Camera-type eye (tissue), 1 donor: ENCODE results near the gene ABCC11.

GRCh38 chr16:46736675-46737110 lies 11.5 kb downstream of the MYLK3 start:
- RAMPAGE, long total RNA, result no peak

- RAMPAGE, long total RNA, result no peak
Measured at GRCh38 chr16:46746654-46747349, 1.3 kb downstream of the MYLK3 start.

DNA sequence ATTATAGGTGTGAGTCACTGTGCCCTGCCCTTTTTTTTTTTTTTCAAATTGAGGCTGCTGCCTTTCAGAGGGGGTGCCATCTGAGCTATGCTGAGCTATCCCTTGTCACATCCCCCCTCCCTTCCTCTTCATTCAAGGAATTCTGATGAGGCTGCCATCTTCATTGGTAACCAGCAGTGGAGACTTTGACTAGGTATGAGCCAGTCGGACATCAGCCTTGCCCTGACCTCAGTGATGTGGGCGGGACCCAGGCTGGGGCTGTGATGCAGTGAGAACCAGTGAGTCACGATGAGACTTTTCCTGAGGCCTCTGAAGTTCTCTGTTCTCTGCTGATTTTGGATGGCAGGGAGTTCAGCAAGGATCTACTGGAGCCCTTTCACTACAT lies 24.4 kb upstream of the GPT2 start:
- RAMPAGE, long total RNA, result no peak

DNA sequence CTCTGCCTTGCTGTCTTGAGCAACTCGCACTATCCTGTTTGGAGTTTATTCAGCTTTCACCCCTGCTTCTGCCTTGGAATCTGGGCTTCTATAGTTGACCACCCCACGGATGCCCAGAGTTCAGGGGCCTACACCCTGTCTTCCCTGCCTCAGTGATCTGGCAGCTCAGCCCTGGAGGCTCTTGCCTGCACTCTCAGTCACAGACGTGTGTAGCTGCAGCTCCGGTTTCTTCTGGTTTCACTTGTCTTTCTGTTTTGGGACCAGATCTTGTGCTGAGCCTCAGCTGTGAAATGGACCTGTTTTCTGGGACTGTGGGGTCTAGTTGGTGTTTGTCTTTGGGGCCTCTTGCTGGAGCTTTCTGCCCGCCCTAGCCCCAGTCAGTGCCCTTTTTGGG lies 5.8 kb downstream of the GPT2 start:
- RAMPAGE, long total RNA, result no peak

- RAMPAGE, long total RNA, result no peak
Measured at GRCh38 chr16:46895479-46896391, 11.6 kb downstream of the GPT2 start.

DNA sequence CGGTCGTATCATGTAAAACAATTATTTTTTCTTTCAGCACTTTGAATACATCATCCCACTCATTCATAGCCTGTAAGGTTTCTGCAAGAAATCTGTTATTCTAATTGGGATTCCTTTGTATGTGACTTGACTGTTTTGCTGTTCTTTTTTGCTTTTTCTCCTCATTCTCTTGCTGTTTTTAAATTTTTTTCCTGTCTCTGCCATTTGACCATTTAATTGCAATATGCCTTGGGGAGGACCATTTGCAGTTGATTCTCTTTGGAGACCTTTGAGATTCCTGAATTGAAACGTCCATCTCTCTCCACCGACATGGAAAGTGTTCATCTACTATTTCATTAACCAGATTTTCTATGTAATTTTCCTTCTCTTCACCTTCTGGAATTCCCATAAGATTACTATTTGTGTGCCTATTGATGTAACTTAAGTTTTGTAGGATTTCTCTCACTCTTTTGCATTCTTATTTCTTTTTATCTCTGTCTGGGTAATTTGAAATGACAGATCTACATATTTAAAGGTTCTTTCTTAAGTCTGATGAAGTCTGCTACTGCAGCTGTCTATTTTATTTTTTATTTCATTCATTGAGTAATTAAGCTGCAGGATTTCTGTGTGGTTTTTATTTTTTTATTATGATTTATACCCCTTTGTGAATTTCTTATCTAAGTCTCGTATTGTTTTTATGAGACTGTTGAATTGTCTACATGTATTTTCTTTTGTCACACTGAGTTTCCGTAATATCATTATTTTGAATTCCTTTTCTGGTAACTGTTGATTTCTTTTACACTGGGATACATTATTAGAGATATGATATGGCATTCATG lies 147.6 kb upstream of the NETO2 start:
- RAMPAGE, long total RNA, result no peak

DNA sequence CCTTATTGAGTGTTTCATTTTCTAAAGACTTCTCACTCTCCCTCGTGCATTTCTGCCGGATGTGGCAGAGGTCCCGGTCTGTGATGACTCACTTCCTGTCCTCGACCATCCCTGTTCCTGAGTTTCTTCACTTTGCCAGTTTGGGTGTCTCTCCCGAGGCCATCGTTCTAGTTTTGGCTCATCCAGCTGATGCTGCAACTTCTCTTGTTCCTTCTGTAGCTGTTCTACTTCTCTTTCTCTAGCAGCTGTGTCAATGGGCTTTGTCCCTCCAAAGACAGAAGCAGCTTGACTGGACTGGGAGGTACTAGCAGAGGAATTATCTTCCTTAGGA lies 104.4 kb downstream of the PHKB start:
- RAMPAGE, long total RNA, result no peak

DNA sequence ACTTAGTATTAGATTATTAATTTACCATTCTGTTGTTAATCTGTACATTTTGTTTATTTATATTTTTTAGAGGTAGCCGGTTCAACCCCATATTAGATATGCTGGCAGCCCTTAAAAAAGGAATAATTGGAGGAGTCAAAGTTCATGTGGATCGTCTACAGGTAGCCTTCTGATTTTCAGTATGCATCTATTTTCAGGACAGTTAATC lies 189.5 kb downstream of the PHKB start:
- RAMPAGE, long total RNA, result no peak

- RAMPAGE, long total RNA, result no peak
Measured at GRCh38 chr16:47887483-47888185, 268.2 kb downstream of the ABCC12 start.

DNA sequence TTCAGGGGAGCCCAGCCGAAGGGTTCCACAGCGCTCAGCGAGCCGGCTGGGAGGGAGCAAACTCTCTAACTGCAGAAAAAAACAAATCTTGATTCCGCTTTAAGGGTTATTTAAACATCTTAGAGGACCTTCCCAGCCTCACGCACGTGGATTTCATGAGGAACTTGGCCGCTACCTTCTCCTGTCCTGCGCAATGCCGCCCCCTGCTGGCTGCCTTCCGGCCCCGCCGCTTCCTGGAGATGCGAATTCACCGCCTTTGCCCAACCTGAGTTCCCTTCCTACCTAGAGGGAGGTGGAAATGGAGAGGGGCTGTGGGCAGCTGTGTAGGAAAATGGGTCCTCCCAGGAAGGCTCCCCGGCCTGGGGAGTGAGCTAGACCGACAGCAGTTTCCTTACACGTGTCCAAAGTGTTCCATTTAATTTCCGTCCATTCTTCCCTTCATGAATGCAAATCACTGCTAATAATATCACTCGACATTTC lies 964 bp upstream of the ABCC12 start:
- RAMPAGE, long total RNA, result no peak

GRCh38 chr16:48165889-48166576 lies 10.2 kb upstream of the ABCC12 start:
- RAMPAGE, long total RNA, result no peak

DNA sequence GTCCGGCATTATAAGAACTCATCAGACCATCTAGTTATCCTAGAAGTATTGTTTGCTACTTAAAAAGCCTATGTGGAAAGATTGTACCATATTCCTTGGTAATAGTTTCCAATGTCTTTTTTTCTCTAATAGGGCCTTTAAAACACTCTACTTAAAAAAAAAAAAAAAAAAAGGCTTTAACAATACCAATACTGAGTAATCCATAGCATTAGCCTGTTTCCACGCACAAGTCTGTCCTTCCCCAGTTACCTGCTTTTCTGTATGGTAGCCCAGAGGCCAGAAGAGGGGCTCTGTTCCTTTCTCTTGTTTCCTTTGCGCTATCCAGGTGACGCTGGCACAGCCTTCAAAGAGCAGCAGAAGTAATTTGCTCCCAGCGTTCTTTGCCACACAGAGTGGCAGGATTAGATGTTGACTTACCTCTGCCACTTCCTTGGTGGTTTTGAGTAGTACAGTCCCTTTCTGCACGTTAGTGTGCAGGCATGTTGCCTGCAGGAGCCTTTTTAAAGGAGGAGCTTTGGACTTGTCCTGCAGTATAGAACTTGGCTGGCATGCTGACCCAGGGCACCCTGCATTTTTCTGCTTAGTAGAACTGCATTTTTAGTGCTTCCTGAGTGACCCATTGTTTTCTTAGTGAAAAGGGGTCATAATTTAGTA lies at the start of gene ABCC11:
TSS of gene ABCC11 (minus strand) at position 475 of the 654 bp plus-strand sequence.
- RAMPAGE, long total RNA, result no peak

- RAMPAGE, long total RNA, result no peak
Measured at GRCh38 chr16:48342363-48343462, 42.5 kb downstream of the SIAH1 start.

- RAMPAGE, long total RNA, result no peak
Measured at GRCh38 chr16:48409768-48410807, 24.9 kb upstream of the SIAH1 start.

- RAMPAGE, long total RNA, result no peak
Measured at GRCh38 chr16:48526512-48526764, 83.5 kb downstream of the N4BP1 start.

- RAMPAGE, long total RNA, result no peak
Measured at GRCh38 chr16:48568802-48569434, 41.1 kb downstream of the N4BP1 start.

DNA sequence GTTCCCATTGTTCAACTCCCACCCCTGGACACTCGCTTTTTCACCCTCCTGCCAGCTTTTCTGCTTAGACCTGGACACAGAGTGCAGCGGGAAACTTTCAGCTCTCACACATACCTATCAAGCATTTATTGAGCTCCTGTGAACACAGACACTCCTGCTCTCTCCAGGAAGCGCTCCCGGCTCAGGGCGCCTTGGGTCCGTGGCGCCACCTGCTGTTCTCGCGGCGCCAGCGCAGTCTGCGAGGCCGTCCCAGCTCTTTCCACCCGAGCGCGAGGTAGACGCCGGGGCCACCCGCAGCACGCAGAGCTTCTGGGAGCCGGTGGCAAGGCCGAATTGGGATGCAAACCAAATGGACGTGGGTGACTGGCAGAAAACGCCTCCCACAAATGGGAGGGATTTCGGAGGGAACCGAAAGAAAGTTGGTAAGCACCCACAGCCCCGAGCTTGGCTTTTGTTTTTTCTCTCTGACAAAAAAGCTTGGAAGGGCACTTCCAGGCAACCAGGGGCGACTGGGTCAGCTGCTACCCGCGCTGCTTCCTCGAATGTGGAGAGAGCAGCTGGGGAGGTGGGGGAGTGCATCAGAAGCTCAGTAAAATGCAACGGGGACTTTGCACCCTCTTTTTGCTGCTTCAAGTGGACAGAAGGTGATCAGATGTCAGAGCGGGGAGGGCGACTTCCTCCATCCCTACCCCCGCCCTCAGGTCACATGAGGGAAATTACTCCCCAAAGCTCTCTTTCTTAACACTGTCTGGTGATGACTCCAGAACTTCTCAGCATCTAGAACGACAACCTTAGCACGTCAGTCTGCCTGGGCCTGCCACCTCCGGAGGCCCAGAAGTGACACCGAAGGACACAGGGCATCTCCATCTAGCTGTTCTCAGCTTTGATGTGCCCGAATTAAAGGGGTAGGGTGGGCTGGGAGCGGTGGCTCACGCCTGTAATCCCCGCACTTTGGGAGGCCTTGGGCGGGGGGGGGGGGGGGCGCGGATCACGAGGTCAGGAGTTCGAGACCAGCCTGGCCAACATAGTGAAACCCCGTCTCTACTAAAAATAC lies 13.5 kb upstream of the N4BP1 start:
- RAMPAGE, long total RNA, result no peak

DNA sequence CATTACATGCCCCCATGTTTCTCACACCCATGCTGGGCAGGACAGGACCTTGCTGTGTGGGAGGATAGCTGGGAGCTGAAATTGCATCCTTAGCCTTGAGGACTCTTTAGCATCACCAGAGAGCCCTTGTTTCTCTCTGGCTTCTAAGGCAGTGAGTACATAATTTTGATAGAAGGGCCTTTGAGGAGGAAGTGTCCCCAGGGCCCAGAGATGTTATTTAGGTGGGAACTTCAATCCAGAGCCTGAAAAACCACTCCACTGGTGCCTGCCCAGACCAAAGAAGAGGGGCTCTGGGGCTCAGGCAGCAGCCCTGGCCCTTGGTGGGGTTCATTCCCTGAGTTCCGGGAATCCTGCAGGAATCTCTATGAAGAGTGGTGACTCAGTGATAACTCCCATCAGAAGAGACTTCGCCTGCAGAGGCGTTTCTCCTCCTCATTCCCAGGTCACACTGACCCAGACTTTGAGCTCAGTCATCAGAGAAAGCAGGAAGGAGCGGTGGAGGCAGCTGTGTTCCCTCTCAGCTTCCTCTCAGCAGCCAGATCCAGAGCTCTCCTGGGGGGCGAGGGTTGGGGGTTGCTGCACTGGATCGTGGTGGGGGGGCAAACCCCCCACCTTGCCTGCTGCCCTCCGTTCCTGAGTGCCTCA lies 271.4 kb downstream of the CBLN1 start:
- RAMPAGE, long total RNA, result no peak

DNA sequence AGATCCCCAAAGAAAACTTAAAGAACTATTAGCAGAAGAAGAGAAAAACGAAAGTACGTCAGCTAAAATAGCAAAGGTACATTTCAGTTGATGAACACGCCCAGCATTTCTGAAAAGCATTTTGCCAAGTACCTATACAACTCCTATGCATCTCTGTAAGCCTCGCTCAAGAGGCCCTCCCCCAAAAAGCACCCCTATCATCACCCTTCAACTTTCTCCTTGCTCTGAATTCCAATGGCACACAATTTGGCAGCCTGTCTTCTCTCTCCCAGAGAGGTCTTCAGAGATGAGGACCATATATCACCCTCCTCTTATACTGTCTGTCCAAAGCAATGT lies 111.0 kb downstream of the CBLN1 start:
- RAMPAGE, long total RNA, result no peak

DNA sequence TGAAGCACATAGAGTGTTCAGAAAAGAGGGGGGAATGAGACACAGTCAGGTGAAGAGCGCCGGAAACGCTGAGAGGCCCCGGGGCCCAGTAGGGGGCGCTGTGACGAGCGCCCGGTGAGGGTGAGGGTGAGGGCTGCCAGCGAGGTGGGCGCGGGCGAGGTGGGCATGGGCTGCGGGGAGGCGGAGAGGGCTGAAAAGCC lies 91.2 kb downstream of the C16orf78 start:
- RAMPAGE, long total RNA, result no peak